Neural progenitor cell (in vitro differentiated cells): Measurements from ENCODE around the genes PYHIN1, OR10J5 and ATP1A2.

GRCh38 chr1:158112894-158113921, 14.9 kb downstream of the SMIM42 start:
- RAMPAGE, long total RNA, result no peak

- RAMPAGE, long total RNA, result no peak
Measured at GRCh38 chr1:158150348-158150986, 22.4 kb upstream of the SMIM42 start.

DNA sequence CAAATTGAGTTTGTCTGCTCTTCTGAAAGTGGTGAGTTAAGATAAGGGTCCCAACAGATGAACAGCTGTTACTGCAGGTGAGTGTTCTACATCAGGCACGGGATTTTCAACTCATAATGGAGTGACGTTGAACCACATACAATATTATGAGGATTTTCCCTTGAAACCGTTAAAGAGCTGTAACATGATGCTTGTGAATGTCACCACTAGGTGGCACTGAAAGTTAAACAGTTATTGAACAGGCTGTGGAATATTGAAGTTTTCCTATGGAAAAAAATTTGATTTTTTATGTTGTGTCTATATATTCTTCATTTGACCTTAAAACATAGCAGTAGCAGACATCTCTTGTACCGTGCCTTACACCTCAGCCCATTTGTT, 23.1 kb downstream of the CD1D start:
- RAMPAGE, long total RNA, result no peak

- RAMPAGE, long total RNA, result no peak
Measured at GRCh38 chr1:158686019-158686452, 479 bp downstream of the SPTA1 start.

DNA sequence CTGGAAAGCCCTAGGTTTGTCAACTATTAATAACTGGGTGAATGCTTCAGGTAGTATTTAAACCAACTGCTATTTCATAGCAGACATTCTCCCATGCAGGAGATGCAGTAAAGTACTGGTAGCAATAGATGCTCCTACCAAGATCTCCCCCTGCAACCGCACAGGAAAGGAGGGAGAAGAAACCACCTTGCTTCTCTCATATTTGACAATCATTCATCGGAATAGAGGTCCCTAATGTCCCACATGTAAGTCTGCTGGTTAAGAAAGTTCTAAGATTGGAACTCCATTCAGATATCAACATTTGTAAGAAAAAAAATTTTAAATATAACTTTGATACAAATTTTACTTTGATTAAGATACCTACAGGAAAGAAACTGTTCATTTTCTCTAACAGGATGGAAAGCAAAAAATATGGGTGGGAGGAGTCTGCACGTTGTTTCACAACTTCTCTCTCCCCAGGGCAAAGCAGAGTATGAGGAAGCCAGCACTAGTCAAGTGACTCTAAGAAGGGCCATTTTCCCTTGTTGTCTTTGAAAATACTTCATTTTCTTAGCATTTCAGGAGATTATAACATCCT, at the start of gene PYHIN1:
PYHIN1 (plus strand) TSS at position 468 of the 577 bp plus-strand sequence.
- RAMPAGE, long total RNA, result no peak

- RAMPAGE, long total RNA, result no peak
Measured at GRCh38 chr1:159000491-159001037, 2.0 kb downstream of the PYDC5 start.

GRCh38 chr1:159010876-159011463, 1.3 kb downstream of the IFI16 start:
- RAMPAGE, long total RNA, result no peak

DNA sequence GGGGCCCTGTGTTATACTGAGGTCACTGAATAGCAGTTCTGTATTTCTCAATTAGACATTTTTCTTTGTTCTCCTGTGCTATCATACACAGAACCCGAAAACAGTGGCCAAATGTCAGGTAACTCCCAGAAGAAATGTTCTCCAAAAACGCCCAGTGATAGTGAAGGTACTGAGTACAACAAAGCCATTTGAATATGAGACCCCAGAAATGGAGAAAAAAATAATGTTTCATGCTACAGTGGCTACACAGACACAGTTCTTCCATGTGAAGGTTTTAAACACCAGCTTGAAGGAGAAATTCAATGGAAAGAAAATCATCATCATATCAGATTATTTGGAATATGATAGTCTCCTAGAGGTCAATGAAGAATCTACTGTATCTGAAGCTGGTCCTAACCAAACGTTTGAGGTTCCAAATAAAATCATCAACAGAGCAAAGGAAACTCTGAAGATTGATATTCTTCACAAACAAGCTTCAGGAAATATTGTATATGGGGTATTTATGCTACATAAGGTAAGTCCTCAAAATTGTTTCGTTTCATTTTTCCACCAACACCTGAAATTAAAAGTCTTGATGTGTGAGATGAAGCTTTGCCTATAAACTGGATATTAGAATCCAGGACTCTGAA, 8.5 kb downstream of the IFI16 start:
- RAMPAGE, long total RNA, result no peak

- RAMPAGE, long total RNA, result no peak
Measured at GRCh38 chr1:159535716-159536160, at the start of gene OR10J5. Gene OR10J5 (minus strand): TSS chr1:159536007.

- RAMPAGE, long total RNA, result no peak
Measured at GRCh38 chr1:159581218-159581753, 6.3 kb upstream of the APCS start.

GRCh38 chr1:159587992-159588794, 567 bp downstream of the APCS start:
- RAMPAGE, long total RNA, result no peak

- RAMPAGE, long total RNA, result no peak
Measured at GRCh38 chr1:159853666-159854740, 8.5 kb downstream of the VSIG8 start.

GRCh38 chr1:159876605-159877007, 14.1 kb upstream of the VSIG8 start:
- RAMPAGE, long total RNA, result no peak

DNA sequence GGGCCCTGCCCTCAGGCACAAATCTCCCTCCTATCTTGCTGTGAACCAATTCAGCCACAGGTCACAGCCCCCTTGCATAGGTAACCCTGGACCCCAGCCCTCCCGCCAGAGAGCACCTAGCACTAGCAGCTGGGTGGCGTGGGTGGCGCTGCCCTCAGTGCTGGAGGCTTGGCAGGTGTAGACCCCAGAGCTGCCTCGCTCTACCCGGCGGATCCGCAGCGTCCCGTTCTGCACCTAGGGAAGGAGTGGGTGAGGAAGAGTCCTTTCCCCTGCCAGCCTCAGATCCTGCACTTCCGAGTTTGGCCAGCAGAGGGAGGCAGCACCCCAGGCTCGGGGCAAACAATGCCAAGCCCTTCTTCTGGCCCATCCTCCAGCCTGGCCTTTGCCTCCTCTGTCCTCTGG, 9.1 kb downstream of the IGSF9 start:
- RAMPAGE, long total RNA, result no peak

GRCh38 chr1:160095516-160096458, 2.6 kb downstream of the IGSF8 start:
- RAMPAGE, long total RNA, result no peak

DNA sequence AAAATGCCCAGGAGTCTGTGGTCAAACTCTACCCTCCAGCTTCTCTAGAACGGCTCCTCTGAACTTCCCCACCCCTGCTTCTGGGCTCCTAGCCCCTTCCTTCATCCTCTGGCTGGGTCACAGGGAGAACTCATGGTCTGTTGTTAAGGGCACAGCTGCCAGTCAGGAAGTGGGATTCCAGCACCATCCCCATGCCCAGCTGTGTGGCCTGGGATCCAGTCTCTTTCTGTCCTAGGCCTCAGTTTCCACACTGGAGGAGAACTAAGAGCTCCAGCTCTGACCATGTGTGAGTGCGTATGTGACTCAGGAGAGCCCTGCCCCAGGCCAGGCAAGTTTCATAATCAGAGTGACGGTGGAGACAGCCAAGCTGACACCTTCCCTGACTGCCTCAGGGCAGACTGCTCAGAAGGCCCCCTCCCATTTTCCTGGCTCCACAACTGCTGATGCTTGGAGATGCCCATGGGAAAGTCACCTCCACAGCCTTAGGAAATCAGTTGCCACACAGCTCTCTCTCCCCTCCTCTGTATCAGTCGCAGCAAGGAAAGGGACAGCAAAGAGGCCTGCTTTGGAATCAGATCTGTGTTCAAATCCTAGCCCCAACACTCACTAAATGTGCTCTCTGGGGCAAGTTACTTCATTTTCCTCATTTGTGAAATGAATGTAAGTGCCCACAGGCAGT, 1.8 kb downstream of the IGSF8 start:
- RAMPAGE, long total RNA, result no peak

DNA sequence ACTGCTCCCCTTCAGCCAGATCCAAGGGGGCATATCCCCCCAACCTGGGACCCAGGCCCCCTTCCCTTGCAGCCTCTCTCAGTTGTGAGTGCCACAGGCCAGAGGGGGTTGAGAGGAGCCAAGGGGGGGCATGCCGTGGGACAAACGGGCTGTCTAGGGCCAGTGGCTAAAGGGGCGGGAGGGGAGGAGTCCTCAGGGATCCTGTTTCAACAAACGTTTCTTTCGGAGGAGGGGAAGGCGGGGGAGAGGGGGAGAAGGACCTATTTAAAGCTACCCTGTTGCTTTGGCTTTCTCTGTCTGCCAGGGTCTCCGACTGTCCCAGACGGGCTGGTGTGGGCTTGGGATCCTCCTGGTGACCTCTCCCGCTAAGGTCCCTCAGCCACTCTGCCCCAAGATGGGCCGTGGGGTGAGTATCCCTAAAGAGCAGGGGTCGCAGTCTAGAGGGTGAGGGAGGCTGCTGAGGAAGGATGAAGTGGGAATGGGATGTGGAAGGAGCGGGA, at the start of gene ATP1A2:
ATP1A2 (plus strand) TSS at position 292 of the 500 bp plus-strand sequence.
- RAMPAGE, long total RNA, result start-site peak on the plus strand centred at position 294 of the sequence, 6 bp wide, 176 and 345 reads in 2 replicates

DNA sequence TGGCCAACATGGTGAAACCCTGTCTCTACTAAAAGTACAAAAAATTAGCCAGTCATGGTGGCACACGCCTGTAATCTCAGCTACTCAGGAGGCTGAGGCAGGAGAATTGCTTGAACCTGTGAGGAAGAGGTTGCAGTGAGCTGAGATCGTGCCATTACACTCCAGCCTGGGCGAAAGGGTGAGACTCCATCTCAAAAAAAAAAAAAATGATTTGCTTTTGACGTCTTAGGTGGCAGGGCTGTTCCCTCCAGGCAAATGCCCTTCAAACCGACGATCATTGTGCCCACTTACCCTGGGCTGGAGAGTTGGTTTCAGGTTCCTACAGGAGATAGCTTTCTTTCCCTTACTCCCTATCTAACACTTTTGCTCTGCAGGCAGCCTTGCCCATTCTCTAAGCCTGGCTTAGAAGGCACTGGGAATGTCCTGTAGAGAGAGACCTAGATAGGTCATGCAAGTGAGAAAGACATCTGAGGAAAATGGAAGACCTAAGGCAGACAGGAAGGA, 8.7 kb upstream of the ATP1A4 start:
- RAMPAGE, long total RNA, result no peak

DNA sequence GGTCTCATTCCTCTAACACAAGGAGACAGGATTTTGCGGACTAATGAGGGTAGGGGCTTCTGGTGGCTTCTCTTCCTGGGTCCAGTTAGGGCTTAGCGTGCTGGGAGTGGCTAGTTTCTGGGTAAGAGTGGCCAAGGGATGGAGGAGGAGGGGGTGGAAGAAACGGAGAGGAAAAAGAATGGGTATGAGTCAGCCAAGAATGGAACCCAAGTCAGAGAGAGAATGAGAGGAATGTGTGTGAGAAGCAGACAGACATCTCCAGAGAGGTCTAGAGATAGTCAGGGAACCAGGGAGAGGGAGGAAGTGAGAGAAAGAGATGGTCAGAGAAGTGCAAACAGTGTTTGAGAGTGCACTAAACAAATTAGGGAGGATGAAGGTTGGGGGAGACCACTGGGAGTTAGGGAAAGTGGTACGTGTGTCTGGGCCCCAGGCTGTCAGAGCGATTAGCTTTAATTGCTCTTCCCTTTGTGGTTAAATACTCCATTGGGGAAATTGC, 1.3 kb downstream of the PEA15 start:
- RAMPAGE, long total RNA, result no peak

GRCh38 chr1:160217267-160217946, 12.2 kb downstream of the PEA15 start:
- RAMPAGE, long total RNA, result no peak